ENCODE measurements around a stretch of chr3.

GRCh38 chr3:12592070-12592737, 35.3 kb downstream of the MKRN2 start:
- RRBS, result no CpG with 5 or more reads among the region's 4 CpGs

DNA sequence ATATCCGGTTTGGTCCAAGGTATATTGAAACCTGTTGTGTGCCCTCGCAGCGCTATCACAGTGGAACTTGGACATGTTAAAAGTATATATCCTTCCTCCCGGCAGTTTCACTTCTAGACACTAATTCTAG, 609 bp upstream of the RAF1 start:
- RRBS, result 13% methylated on average over 2 of the region's 4 CpGs

- RRBS, result no CpG with 5 or more reads among the region's 5 CpGs
Observed at GRCh38 chr3:12840282-12840519, 1.2 kb downstream of the RPL32 start.

DNA sequence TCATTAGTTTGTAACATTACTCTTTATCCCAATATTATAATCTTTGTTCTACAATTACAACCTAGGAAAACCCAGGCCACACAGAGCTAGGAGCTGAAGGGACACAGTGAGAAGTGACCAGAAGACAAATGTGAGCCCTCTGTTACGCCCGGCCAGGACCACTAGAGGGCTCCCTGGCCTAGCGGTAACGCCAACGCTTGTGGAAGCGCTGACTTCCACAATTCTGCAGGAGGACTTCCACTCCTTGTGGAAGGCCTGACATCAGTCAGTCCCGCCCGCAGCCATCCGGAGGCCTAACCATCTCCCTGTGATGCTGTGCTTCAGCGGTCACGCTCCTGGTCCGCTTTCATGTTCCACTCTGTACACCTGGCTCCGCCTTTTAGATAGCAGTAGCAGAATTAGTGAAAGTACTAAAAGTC, 26.6 kb upstream of the RPL32 start:
- RRBS, result no CpG with 5 or more reads among the region's 13 CpGs

DNA sequence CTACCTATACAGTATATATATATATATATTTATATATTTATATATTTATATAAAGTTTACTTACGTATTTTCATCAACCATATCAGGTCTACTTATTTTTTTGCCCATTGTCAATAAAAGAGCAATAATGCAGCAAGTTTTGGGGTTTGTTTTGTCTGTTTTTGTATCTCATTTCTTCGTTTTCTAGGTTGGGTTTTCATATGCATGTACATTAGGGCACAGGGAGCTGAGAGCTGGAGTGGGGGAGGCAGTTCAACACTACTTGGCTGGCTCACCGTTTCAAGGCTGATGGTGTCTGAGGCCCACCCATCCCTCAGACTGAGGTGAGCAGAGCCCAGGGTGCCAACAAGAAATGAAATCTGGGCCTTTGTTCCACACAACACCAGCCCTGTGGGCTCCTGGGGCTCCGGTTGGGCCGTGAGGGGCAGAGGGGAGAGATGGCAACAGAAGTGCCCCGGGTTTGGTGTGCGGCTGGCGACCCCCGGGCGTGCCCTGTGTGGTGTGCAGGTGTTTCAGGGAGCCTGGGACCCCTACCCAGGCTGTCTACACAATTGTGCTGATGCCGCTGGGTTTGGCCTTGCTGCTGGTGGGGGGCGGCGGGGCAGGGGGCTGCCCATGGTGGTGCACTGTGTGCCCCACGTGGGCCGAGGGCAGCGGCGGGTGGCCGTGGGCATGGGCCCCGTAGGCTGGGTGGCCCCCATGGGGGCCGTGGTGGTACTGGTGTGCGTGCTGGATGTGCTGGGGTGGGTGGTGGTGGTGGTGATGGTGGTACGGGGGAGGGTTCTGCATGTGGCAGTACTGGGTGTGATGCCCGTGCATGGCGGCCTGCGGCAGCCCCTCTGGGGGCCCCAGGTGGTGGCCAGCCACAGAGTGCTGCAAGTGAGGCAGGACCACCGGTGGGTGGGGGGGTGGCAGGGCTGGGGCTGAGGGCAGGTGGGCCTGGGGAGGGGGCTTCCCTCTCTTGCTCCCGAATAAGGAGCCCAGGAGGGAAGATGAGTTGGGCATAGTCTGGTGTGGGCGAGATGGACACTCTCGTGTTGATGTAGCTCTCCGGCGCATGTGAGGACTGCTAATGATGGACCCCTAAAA, 59.4 kb upstream of the RPL32 start:
- RRBS, result 98% methylated on average over 3 of the region's 31 CpGs

DNA sequence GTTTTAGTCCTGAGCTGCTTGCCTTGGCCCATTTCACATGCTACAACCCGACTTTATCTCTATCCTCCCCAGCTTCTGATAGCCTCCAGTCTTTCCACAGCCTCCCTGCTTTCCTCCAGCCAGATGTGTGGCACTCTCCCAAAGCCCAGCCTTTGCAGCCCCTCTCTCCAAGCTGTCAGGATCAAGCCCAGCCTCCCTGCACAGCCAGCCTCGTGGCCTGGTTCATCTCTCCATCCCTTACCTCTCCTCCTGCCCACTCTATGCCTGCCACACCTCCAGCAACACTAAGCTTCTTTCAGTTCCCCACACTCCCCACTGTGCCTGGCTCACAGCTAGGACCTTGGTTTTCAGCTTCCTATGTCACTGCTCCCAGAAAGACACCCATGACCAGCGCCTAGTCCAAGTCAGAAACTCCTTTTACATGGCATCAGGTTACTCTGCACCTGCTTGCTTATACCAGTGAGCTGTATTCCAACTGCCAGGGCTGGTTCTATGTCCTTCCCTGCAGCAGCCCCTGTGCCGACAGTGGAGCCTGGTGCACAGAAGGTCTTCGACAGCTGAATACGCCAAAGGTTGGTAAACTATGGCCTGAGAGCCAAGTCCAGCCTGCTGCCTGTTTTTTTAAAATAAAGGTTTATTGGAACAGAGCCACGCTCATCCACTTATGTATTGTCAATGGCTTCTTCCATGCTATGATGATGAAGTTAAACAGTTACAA, 102.7 kb downstream of the IQSEC1 start:
- RRBS, result no CpG with 5 or more reads among the region's 7 CpGs

- RRBS, result no CpG with 5 or more reads among the region's 9 CpGs
Observed at GRCh38 chr3:12982569-12983322, 90.5 kb downstream of the IQSEC1 start.

DNA sequence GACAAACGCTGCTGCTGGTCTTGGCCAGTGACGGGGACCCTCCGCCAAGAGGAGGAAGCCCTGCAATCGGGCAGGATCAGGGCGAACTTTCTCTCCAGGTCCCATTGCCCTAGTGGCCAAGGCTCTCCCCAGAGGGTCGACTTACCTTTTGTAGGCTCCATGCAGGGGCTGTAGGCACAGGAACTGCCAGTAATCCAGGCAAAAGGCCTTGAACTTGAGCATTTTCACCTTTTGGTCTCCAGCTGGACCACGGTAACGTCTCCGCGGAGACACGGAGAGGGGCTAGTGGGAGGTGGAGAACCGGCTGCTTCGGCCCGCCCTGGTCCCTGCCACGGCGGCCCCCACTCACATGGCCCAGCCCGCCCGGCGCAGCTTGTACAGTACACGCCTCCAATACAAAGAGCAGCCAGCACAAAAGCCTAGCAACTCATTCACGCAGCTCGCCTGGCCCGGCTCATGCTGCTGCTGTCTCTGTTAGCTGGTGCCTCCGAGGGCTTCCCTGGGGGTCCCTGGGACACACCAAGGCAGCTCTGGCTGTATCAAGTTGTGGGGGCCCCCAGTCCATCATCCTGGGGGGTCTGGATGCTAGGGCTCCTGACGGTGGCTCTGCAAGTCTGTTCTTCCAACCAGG, 31.0 kb downstream of the IQSEC1 start:
- RRBS, result 61% methylated on average over 12 of the region's 25 CpGs

DNA sequence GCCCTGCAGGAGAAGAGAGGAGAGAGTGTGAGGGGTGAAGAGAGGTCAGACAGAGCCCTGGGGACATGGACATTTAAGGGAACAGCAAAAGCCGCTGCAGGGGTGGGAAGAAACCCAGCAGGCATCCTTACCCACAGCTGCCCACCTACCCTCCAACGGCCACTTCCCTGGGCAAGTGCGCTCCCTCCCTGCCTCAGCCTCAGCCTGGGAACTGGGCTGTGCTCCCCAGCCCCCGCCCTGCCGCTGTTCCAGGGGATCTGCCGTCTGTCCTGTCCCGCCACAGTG, 7.2 kb upstream of the IQSEC1 start:
- RRBS, result no CpG with 5 or more reads among the region's 7 CpGs

- RRBS, result no CpG with 5 or more reads among the region's 10 CpGs
Observed at GRCh38 chr3:13301323-13301827, 118.7 kb downstream of the NUP210 start.

GRCh38 chr3:13413539-13414727, 6.2 kb downstream of the NUP210 start:
- RRBS, result no CpG with 5 or more reads among the region's 20 CpGs

GRCh38 chr3:13516470-13516914, 32.4 kb upstream of the FBLN2 start:
- RRBS, result no CpG with 5 or more reads among the region's 14 CpGs

GRCh38 chr3:13518702-13519345, 30.1 kb upstream of the FBLN2 start:
- RRBS, result 19% methylated on average over 1 of the region's 15 CpGs

- RRBS, result no CpG with 5 or more reads among the region's 10 CpGs
Observed at GRCh38 chr3:13532001-13532558, 16.8 kb upstream of the FBLN2 start.

DNA sequence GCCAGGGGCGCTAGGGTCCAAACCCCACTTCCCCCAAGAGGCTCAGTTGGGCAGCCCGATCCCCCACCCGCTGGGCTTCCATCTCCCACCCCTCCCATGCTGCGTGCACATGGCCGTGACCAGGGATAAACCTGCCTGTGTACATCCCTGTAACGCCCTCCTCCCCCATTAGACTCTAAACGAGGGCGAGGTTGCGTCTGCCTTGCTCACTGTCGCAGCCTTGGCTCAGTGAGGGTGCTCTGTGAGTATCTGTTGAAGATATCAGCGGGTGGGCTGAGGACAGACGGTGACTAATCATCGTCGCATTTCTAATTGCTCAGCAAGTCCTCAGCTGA, 25.8 kb downstream of the FBLN2 start:
- RRBS, result no CpG with 5 or more reads among the region's 14 CpGs

DNA sequence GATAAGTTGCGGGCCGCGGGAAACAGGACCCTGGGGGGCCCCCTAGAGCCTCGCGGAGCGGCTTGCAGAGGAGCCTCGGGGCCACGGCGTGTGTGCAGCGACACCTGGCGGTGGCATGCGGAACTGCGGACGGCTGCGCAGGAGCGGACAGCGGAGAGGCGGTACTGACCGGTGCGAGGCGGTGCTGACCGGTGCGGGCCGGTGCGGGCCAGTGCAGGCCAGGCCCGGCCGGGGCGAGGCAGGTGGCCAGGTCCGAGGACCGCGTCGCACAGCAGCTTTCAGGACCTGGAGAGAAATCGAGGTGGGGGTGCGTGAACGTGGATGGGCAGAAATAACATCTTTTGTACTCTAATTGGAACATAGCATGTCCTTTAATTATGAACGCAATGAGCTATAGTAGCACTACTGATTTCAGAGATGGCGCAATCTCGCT, 101.6 kb downstream of the FBLN2 start:
- RRBS, result no CpG with 5 or more reads among the region's 38 CpGs

- RRBS, result no CpG with 5 or more reads among the region's 16 CpGs
Observed at GRCh38 chr3:14134174-14135033, 9.6 kb downstream of the TMEM43 start.

GRCh38 chr3:14336045-14336715, 66.2 kb upstream of the SLC6A6 start:
- RRBS, result no CpG with 5 or more reads among the region's 7 CpGs

DNA sequence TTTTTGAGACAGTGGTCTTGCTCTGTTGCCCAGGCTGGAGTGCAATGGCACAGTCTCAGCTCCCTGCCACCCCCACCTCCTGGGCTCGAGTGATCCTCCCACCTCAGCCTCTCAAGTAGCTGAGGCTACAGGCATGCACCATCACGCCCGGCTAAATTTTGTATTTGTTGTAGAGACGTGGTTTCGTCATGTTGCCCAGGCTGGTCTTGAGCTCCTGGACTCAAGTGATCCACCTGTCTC, 22.6 kb upstream of the SLC6A6 start:
- RRBS, result no CpG with 5 or more reads among the region's 5 CpGs

- RRBS, result no CpG with 5 or more reads among the region's 10 CpGs
Observed at GRCh38 chr3:14393617-14394273, 8.7 kb upstream of the SLC6A6 start.

Data from AG09309 (cell line).